Measurements from ENCODE around the gene CCDC27.

GRCh38 chr1:3082840-3083281 lies 13.9 kb downstream of the PRDM16 start:
- PRO-cap = no peak
- RAMPAGE, long total RNA = no peak

GRCh38 chr1:3185963-3186964 lies 117.3 kb downstream of the PRDM16 start:
- PRO-cap = no peak
- RAMPAGE, long total RNA = no peak

- PRO-cap = no peak
- RAMPAGE, long total RNA = no peak
Measured at GRCh38 chr1:3192291-3193446, 123.7 kb downstream of the PRDM16 start.

DNA sequence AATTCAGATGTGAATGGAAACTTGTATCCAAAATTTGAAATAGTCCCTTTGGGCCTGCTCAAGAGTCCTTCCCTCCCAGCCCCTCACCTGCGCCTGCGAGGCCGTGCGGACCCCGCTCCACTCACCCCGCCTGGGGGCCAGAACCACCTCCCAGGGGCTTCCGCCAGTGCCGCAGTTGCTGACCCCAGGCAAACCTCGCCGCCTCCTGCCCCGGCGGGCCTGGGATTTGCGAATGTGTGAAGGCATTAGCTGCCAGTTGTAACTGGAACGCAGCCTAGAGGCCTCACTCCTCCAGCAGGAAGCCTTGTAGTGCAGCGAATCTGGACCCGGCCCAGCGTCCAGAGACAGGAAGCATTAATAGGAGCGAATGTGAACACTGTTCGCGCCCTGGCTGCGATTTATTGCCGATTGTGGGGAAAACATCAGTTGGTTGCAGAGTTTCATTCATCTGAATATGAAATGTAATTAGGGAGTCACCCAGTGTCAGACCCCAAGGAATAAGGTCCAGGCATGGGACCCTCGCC lies 140.9 kb upstream of the ARHGEF16 start:
- PRO-cap = no peak
- RAMPAGE, long total RNA = no peak

DNA sequence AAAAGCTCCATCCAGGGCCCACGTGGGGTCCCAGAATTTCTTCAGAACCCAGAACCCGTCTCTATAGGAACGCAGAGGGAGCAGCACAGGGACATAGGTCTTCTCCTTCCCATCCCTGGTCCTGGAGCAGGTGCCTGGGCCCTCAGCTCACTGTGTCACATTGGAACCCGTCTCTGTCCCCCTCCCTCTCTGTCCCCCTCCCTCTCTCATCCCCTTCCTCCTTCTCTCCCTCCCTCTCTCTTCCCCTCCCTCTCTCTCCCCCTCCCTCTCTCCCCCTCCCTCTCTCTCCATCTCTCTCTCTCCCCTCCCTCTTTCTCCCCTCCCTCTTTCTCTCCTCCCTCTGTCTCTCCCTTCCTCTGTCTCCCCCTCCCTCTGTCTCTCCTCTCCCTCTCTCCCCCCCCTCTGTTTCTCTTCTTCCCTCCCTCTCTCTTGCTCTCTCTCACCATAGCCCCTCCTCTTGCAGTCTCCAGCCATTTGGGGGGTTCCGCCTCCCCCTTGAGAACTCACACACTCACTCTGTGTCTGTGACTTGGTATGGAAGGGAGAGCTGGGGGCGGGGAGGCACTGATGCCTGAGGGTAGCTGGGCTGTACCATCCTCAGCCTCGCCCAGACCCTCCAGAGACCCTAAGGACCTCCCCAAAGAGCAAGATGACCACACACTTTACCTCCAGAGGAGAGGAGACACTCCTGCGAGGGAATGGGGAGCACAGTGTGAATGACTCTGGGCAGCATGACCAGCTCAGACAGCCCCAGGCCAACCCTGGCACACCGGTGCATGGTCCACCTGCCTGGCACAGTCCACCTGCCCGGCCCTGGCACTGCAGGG lies 102.9 kb upstream of the ARHGEF16 start:
- PRO-cap = no peak
- RAMPAGE, long total RNA = no peak

GRCh38 chr1:3393017-3394220 lies 61.0 kb upstream of the ARHGEF16 start:
- PRO-cap = no peak
- RAMPAGE, long total RNA = no peak

DNA sequence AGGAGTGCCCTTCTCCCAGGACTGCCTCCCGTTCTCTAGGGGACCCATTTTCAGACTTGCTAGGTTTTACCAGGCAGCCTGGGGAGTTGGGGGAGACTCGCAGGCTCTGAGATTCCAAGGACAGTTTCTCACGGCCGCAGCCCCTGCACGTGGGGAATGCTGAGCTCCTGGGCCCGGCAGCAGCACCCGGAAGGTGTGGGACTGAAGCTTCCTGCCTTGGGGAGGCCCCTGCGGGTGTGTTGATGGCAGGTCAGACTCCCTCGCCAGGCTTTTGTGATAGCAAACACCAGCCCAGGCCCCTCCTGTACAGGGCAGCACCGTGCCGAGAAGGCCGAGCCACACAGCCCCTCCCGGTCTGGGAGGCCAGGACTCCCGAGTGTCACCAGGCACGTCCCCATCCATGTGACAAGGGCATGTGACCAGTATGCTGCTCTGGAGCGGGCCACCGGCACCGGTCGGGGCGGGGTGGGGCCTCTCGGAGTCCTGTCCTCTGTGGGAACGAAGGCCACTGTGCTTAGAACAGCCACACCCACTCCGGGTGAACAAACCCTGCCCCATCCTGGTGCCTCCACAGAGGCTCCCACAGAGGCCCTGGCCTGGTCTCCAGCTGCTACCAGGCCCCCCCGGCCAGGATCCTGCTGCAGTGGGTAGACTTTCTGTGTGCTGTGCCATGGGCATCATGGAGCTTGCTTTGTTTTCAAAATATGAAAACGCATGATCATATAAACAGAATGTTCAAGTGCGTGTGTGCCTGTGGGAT lies 31.1 kb upstream of the ARHGEF16 start:
- PRO-cap = no peak
- RAMPAGE, long total RNA = no peak

- PRO-cap = no peak
- RAMPAGE, long total RNA = no peak
Measured at GRCh38 chr1:3533519-3533981, 77.8 kb downstream of the MEGF6 start.

DNA sequence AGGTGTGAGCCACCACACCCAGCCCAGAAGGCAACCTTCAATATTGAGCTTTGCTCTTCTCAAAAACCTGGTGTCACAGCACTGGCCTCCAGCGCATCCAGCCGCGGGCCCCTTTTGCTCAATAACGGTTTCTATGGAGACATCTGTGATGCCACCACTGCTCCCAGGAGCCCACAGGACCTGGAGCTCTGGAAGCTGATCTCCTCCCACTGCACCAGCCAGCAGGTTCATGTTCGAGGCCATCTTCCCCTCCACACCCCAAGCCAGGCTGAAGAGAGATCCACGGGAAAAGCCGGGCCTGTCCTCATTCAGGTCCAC lies at the start of gene CCDC27:
Gene CCDC27 (plus strand): TSS at position 198 of the 318 bp plus-strand sequence.
- PRO-cap = no peak
- RAMPAGE, long total RNA = no peak

GRCh38 chr1:3856436-3856740 lies 623 bp downstream of the CEP104 start:
- PRO-cap = no peak
- RAMPAGE, long total RNA = no peak

GRCh38 chr1:4305106-4305528 lies 349.3 kb upstream of the AJAP1 start:
- PRO-cap = no peak
- RAMPAGE, long total RNA = no peak

- PRO-cap = no peak
- RAMPAGE, long total RNA = no peak
Measured at GRCh38 chr1:5917298-5918029, 74.8 kb downstream of the NPHP4 start.

GRCh38 chr1:6241884-6242906 lies 1.8 kb upstream of the HES3 start:
- PRO-cap = no peak
- RAMPAGE, long total RNA = no peak

GRCh38 chr1:6247056-6247918 lies 3.3 kb downstream of the HES3 start:
- PRO-cap = no peak
- RAMPAGE, long total RNA = no peak

DNA sequence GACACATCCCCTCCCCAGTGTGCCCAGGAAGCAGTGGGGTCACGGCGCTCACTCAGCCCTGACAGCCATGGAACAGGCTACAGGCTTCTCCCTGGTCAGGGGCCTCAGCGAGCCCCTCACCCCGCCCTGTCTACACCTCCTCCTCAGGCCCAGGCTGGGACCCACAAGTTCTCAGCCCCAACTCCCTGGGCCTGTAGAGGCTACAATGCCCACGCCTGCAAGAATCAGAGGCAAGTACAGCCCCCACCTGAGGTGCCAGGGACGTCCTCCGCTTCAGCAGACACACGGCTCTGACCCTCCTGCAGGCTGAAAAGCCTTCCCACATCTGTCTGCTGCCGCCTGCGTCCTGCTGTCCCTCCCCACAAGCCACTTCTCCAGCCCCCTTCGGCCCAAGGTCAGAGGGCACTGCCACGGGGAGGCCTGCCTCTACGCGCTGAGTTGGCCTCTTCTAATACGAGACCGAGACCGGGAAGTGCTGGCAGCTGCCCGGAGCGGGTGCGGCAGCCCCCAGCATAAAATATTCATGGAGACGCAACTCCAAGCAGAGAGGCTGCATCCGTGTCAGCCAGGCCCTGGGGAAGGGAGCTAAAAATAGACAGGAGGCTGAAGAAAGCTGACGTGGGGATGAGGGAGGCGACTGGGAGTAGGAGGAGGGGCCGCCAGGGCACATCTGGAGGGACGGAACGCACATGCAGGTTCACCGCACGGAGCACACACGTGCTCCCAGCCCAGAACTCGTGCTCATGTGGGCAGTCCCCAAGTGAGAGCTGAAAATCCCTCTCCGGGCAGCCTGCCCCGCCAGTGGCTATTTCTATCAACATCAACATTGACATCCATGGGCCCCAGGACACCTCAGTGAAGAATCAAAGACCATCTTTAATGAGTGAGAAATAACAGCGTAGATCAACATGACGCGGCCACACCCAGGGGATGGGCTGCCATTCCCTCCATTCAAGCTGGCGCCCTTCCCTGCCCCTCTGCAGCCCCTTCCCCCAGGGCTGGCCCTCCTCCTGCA lies 15.4 kb upstream of the GPR153 start:
- PRO-cap = no peak
- RAMPAGE, long total RNA = no peak

DNA sequence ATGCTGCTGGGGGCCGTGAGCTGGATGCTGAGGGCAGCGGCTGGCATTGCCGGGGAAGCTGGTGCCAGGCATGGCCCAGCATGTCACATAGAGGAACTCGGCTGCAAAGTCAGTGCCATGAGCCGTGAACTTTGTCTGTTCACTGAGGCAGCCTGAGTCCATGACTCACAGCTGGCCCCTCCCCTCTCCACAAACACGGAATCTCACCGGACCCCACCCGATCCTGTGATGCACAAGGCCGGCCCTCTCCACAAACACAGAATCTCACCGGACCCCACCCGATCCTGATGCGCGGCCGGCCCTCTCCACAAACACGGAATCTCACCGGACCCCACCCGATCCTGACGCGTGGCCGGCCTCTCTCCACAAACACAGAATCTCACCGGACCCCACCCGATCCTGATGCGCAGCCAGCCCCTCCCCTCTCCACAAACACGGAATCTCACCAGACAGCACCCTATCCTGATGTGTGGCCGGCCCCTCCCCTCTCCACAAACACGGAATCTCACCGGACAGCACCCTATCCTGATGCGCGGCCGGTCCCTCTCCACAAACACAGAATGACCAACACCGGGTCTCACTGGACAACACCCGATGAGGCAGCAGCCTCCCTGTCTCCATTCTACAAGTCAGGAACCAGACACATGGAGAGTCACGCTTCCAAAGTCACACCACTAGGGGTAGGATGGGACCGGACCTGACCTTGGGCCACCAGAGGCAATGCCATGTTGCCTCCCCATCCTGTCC lies 39.6 kb upstream of the GPR153 start:
- PRO-cap = no peak
- RAMPAGE, long total RNA = no peak

- PRO-cap = unidirectional peak, minus-strand start at chr1:6359853
- RAMPAGE, long total RNA = no peak
Measured at GRCh38 chr1:6359224-6360063, 34.1 kb downstream of the ACOT7 start.

GRCh38 chr1:6484785-6485211 lies 6.7 kb downstream of the PLEKHG5 start:
- PRO-cap = no peak
- RAMPAGE, long total RNA = no peak

DNA sequence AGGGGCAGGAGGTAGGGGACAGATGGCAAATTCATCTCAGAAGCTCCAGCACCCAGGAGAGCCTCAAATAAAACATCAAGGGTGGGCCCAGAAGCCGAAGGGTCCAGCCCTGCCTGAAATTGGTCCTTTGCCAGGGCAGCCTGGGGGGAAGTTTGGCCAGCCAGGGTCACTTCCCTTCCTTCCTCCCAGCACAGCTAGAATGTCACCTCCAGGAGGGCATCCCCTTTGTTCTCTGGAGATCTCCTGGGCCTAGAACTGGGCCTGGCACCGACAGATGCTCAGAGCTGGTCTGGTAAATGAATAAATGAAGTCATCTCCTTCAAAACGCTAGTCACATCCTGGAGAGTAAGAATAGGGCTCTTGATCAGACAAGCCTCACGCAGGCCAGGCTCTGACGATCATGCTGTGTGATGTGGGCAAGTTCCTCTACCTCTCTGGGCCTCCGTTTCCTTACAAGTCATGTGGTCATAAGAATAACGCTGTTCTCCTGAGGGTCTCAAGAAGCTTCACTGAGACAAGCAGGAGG lies 1.7 kb upstream of the PLEKHG5 start:
- PRO-cap = no peak
- RAMPAGE, long total RNA = no peak

- PRO-cap = no peak
- RAMPAGE, long total RNA = no peak
Measured at GRCh38 chr1:6500876-6501223, 9.4 kb upstream of the PLEKHG5 start.